Fibroblast of villous mesenchyme (primary cell): ENCODE results near the genes BORCS8 and ZNF90.

GRCh38 chr19:19064731-19065408, 1.1 kb downstream of the SLC25A42 start:
- CAGE, long polyA plus RNA: no peak

- CAGE, long polyA plus RNA: no peak
These were observed 33.2 kb downstream of the SLC25A42 start for GRCh38 chr19:19096749-19097588.

- CAGE, long polyA plus RNA: no peak
These were observed 34.9 kb downstream of the SLC25A42 start for GRCh38 chr19:19098633-19099144.

- CAGE, long polyA plus RNA: no peak
These were observed 2.0 kb upstream of the MEF2B start for GRCh38 chr19:19171906-19172568.

DNA sequence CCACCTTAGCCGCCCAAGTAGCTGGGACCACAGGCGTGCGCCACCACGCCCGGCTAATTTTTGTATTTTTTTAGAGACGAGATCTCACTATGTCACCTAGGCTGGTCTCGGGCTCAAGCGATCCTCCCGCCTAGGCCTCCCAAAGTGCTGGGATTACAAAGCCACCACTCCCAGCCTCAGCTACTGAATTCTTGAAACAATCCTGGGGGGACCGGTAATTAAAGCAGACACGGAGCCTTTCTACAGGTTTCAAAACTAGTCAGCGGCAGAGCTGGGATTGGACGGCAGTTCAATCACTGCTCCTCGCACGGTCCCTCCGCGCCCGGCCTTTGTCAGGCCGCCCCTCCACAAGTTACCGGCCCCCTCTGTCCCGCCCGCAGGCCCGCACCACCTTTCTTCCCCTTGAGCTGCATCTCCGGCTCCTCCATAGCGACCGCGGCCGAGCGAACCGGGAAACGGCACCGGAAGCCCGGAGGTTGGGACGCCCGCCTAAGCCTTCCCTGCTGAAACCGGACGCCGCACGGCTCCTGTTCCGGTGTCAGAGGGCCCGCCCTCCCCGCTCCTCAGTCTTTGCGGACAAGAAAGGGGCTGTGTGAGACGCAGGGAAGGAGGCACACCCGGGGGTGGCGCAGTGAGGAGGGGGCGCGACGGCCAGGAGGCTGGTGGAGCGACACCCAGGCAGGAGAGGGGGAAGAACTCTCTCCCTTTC, at the start of gene BORCS8:
TSS of gene BORCS8 (minus strand) at position 463 of the 709 bp plus-strand sequence.
- CAGE, long polyA plus RNA: start-site peak on the minus strand centred at position 456 of the sequence, 32 bp wide, 924 and 813 reads in 2 replicates

- CAGE, long polyA plus RNA: no peak
These were observed 54.3 kb downstream of the TSSK6 start for GRCh38 chr19:19460752-19461725.

DNA sequence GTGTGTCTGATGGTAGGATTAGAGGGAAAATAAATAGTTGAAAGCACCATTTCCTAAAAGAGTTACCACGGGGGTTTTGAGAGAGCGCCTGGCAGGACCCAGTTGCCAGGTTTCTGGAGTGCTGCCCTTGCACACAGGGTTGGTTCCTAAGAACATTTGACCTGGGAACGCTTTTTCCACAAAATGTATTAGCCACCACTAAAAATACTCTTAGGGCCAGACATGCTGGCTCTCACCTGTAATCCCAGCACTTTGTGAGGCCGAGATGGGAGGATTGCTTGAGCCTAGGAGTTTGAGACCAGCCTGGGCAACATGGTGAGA, 11.7 kb downstream of the TSSK6 start:
- CAGE, long polyA plus RNA: no peak

DNA sequence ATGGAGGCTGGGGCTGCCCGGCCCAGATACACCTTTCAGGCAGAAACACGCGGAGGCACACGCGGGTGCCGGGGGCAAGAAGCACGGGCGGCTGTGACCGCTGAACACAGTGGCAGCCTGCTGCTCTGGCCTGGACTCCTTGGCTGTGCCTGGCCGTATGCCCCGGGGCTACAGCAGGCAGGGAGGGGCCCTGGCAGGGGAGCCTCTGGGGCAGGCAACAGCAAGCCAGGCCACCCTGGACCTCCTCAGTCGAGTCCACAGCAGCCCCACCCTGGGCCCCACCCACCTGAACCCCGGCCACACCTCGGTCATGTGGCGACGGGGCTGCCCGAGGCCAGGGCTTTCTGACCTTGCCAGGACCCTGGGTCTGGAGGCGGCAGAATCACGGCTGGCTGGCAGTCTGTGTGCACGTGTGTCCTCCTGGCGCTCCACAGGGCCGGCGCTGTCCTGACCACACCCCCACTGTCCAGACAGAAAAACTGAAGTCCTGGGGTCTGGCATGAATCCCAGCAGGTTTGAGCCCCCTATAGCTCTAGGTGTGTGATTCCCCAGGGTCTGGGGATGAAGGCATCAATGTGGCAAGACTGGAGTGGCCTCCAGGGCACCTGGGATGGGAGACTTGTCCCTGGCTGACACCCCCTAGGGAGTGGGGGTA, 8.8 kb downstream of the CILP2 start:
- CAGE, long polyA plus RNA: no peak

- CAGE, long polyA plus RNA: no peak
These were observed 3.8 kb upstream of the GMIP start for GRCh38 chr19:19647186-19647778.

GRCh38 chr19:19710594-19710911, 22.4 kb downstream of the ZNF14 start:
- CAGE, long polyA plus RNA: no peak

- CAGE, long polyA plus RNA: no peak
These were observed 562 bp upstream of the ZNF506 start for GRCh38 chr19:19822101-19822523.

DNA sequence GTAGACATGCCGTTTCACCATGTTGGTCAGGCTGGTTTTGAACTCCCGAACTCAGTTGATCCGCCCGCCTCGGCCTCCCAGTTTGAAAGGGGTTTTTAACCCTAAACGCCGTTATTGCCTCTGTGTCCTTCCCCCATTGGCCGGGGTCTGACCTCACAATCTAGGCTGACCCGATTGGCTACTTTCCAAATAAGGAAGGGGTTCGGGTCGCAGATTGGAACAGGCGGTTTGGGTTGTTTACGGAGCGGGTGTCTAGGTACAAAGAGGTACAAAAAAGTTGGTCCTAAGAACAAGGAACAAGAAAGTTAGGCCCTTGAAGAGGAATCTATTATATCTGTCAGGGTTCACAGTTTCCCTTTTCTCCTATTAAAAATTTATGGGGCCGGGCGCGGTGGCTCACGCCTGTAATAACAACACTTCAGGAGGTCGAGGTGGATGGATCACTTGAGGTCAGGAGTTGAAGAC, 1.0 kb downstream of the ZNF253 start:
- CAGE, long polyA plus RNA: no peak

GRCh38 chr19:20077618-20078574, at the start of gene ZNF90:
ZNF90 (plus strand) TSS chr19:20078000.
- CAGE, long polyA plus RNA: no peak

DNA sequence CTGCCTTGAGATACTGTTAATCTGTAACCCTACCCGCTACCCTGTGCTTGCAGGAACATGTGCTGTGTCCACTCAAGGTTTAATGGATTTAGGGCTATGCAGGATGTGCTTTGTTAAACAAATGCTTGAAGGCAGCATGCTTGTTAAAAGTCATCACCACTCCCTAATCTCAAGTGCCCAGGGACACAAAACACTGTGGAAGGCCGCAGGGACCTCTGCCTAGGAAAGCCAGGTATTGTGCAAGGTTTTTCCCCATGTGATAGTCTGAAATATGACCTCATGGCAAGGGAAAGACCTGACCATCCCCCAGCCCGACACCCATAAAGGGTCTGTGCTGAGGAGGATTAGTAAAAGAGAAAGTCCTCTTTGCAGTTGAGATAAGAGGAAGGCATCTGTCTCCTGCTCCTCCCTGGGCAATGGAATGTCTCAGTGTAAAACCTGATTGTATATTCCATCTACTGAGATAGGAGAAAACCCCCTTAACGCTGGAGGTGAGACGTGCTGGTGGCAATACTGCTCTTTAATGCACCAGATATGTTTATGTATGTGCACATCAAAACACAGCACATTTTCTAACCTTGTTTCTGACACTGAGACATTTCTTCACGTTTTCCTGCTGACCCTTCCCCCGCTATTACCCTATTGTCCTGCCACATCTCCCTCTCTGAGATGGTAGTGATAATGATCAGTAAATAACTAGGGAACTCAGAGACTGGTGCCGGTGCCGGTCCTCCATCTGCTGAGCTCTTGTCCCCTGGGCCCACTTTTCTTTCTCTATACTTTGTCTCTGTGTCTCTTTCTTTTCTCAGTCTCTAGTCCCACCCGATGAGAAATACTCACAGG, 4.9 kb downstream of the ZNF90 start:
- CAGE, long polyA plus RNA: no peak

DNA sequence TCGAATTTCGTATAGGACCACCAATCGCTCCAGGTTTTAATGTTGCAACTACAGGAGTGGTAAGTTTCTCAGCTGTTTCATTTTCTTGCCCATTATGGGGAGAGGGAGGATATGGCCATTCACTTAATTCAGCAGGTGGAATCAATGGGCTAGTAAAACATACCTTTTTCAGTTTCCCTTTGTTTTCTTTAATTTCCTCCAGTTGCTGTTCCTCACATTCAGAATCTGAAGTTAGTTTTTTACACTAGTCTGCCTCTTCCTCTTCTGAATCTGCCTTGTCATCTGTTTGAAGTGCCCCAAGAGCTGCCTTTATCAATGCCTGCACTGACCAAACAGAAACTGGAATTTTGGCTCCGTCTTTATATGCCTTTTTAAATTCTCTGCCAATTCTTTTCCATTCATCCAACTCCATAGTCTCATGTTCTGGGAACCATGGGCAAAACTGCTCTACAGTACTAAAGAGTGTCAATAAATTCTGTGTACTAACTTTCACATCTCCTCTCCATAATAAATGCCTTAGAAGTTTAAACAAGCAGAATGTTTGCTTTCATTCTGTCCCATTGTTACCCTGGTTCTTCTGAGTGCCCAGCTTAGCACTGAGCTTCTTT, 154.1 kb downstream of the ZNF486 start:
- CAGE, long polyA plus RNA: no peak

DNA sequence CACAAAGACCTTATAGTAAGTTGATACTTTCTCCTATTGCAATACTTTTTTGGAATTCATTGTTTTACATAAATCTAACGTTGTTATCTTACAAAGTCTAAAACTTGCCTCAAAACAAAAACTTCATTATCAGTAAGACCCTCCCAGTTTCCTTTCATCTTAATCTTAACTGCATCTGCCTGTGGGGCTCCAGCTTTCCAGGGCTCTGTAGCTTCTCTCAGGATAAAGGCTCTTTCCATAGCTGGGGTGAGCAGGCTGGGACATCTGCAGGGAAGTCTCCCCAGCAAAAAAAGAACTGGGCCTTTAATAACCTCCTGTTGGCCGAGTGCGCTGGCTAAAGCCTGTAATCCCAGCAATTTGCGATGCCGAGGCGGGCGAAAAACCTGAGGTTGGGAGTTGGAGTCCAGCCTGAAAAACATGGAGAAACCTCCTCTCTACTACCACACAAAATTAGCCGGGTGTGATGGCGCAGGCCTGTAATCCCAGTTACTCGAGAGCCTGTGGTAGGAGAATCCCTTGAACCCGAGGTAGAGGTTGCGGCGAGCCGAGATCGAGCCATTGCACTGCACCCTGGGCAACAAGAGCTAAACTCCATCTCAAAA, 142.9 kb downstream of the ZNF737 start:
- CAGE, long polyA plus RNA: no peak

DNA sequence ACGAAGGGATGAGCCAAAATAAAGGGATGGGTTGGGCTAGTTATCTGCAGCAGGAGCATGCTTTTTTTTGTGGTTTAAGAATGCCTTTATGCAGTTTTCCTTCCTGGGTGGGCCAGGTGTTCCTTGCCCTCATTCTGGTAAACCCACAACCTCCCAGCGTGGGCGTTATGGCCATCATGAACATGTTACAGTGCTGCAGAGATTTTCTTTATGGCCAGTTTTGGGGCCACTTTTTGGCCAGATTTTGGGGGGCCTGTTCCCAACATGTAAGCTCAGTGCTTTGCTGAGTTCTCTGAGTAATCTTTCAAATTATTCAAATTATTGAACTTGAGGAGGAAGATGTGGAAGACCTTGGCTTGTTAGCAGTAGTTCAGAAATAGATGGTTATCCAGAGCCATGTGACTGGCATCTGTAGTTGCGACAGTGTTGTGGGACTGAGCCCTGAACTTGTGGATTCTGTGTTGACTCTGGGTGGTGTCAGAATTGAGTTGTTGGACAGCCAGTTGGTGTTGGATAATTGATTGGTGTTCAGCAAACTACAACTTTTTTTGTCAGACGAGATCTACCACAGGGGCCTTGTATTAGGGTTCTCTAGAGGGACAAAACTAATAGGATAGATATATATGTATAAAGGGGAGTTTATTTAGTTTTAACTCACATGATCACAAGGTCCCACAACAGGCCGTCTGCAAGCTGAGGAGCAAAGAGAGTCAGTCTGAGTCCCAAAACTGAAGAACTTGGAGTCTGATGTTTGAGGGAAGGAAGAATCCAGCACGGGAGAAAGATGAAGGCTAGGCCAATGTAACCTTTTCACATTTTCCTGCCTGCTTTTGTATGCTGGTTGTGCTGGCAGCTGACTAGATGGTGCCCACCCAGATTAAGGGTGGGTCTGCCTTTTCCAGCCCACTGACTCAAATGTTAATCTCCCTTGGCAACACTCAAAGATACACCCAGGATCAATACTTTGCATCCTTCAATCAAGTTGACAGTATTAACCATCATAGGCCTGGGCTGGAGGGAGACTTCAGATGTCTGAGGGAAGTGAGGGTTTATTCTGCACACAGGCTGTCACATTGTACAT, 22.2 kb downstream of the ZNF493 start:
- CAGE, long polyA plus RNA: no peak

- CAGE, long polyA plus RNA: no peak
These were observed 22.6 kb upstream of the ZNF429 start for GRCh38 chr19:21482748-21483326.

DNA sequence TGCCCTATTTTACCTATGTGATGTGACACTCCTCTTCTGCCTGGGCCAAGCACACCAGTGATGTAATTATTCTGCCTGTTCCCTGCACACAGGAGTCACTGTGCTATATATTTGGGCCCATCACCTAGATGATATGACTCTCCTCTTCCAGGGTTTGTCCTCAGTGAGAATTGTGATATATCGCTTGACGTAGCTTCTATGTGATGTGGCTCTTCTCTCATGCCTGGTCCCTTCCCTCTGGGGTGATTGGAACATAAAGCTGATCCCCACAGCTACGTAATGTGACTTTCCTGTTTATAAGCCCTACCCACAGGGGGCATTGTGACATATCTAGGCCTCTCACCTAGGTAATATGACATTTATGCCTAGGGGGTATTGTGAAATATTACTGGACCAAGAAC, 11.1 kb upstream of the ZNF429 start:
- CAGE, long polyA plus RNA: no peak

DNA sequence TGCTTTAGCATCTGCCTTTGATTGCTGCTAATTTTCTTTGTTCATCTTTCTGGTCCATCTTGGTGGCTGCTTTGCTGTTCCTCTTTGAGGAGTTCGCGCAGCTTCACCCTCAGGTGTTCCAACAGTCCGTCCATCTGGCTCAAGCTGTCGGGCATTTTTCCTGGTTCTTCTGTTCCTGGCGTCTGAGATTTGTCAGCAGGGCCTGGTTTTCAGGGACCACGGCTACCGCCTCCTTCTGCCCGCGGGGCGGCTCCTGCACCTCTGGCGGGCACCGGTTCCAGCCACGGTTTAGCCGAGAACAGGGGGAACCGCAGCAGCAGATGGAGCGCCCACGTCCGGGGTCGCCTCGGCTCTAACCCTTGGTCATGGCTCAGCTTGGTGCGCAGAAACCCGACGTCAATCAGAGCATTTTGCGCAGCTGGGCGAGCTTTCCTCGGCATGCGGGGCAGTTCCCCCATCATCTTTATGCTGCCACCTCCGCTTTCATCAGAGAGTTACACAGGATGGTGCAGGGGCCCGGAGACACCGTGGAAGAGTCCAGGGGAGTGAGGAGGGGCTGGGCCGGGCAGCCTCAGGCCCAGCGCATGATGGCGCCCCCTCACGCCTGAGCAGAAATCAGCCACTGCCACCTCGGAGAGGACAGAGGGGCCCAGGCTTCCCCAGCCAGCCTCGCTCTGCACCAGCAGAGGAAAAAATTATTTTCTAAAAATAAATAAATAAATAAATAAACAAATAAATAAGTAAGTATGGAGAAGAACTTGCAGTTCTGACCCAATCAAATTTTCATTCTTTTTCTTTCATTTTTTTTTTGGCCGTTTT, 89.4 kb downstream of the ZNF100 start:
- CAGE, long polyA plus RNA: no peak